Osteocyte (in vitro differentiated cells): ENCODE data around the genes SLC1A2 and TRAF6.

- PRO-cap, result no peak
Observed at GRCh38 chr11:35178671-35178882, 39.6 kb downstream of the CD44 start.

- PRO-cap, result no peak
Observed at GRCh38 chr11:35221389-35221854, 82.5 kb downstream of the CD44 start.

- PRO-cap, result bidirectional peak, plus-strand start at chr11:35260903, minus-strand start at chr11:35260667
Observed at GRCh38 chr11:35260306-35261124, 121.5 kb downstream of the CD44 start.

DNA sequence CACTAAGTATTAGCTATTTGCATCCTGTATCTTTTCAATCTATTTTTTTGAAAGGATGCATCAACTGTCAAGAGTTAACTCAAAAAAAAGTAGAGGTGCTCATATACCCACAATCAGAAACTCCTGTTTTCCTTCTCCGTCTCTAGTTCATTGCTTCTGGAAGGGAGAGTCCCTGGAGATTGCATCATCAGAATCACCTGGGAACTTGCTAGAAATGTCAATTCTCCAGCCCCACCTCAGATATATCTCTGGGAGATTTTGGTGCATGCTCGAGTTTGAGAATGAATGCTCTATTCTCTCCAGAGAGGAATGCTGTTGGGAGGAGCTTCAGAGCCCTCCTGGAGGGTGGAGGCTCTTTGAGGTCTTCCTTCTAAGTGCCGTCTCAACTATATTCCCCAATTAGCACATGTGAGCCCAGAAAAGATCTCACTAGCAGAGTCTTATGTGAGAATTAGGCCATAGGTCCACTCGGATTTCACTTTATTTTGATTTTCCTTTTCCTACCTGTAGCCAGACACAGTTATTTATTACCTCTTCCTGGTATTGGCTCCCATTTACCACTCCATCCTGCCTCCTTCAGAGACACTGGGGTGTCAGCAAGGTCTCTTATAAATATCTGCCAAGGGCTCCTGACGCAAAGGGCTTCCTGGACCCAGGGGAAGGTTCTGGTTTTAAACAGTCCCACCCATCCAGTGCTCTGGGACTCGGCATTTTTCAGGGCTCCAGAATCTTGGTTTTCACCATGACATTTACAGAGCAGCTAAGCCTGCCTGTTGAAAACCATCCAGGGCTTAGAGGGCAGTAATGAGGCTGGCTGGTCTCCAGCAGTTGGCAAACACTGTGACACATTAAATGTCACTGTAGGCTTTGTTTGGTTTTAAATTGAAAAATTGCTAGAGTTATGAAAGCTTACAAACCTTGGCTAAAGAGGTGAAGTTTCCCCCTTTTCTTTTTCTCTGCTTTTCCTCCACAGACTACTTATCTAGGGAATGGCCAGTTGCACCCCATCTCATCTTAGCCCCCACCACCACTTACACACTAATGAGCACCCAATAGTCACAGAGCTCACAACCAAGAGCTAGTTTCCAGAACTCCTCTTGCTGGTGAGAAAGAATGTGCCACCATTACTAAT, 136.2 kb downstream of the CD44 start:
- PRO-cap, result no peak

GRCh38 chr11:35418834-35419876, at the start of gene SLC1A2:
TSS of gene SLC1A2 (minus strand) at chr11:35419558.
- PRO-cap, result no peak

GRCh38 chr11:35523148-35523775, 2.2 kb downstream of the PAMR1 start:
- PRO-cap, result no peak

- PRO-cap, result unidirectional peak, minus-strand start at chr11:35620438
Observed at GRCh38 chr11:35620001-35620688, 1.9 kb downstream of the FJX1 start.

- PRO-cap, result no peak
Observed at GRCh38 chr11:35919526-35919693, 24.5 kb upstream of the LDLRAD3 start.

DNA sequence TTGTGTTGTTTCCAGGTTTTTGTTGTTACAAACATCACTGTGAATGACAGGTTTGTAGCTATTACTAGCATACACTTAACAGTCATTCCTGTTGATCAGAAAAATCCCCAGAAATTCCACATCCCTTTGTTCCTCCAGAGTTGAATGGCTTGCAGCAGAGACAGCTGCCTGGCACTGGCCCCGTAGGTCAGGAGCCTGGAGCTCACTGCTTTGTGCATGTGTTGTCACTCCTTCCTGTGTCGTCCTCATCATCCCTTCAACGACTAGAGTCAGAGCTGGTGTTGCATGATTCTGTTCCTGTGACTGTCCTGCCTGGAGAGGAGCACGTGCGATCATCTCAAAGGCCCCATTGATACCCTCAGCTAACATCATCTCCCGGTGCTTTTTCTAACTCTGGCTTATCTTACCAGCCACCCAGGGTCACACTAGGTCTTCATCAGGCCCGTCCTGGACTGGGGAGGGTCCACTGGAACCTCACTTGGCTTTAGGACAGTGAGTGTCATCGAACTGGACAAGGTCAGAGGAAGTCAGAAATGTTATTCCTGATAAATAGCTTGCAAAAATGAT, 58.4 kb downstream of the LDLRAD3 start:
- PRO-cap, result no peak

DNA sequence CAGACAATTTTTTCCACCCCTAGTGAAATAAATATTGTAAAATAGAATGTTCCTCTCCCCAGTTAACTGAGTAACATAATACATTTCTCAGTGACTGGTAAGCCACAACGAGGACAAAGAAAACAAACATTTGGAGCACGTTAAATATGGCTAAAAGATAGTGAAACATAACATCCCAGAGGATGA, 147.7 kb downstream of the LDLRAD3 start:
- PRO-cap, result no peak

DNA sequence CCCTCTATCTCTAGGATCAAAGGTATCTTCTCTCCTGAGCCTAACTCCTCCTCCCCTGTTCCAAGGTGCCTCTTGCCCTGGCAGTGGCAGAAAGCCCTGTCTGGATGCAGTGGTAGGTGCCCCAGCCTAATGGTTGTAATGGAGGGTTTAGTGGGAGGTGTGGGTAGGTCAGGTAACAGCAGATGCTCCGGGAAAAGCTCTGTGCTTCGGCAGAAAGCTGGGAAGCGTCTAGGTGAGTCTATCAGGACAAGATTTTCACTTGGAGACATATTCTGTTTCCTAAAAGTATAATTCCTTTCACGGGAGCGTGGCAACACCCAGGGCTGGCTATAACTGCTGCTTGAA, 49.5 kb downstream of the PRR5L start:
- PRO-cap, result no peak

DNA sequence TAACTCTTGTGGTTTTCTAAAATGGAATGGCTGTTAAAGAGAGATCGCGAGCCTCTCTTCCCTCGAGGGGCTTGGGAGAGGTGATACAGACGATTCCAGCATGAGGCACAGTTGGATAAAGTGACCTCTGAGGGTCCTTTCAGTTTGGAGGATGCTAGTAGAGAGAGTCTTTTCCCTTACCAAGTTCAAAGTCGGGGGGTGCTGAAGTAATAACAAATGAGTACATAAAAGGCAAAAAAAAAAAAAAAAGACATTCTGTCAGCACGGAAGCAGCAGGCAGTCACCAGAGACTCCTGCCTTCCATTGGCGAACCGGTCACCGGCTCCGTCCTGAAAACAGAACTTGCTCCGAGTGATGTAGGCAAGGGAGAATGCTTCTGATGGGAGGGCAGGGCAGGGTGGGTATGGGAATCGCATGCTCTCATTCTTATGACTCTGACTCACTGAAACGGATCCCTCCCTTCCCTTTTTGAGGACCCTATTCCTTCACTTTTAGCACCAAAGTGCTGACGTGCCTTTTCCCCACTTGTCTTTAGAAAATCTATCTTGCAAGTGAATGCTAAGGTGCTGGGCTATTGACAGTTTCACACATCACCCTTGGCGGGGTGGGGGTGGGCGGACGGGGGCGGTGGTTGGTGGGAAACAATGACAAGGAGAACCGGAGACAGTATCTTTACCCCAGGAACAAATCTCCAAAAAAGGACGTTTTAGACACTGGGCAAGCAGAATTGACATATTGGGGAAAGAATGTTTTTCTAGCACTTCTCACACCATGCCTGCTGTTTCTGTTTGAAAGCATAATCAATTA, 65.9 kb downstream of the PRR5L start:
- PRO-cap, result bidirectional peak, plus-strand start at position 423 of the sequence, minus-strand start at position 353 of the sequence

GRCh38 chr11:36510202-36511006, at the start of gene TRAF6:
TSS of gene TRAF6 (minus strand) at chr11:36510272.
- PRO-cap, result bidirectional peak, plus-strand start at chr11:36510370, minus-strand start at chr11:36510269

DNA sequence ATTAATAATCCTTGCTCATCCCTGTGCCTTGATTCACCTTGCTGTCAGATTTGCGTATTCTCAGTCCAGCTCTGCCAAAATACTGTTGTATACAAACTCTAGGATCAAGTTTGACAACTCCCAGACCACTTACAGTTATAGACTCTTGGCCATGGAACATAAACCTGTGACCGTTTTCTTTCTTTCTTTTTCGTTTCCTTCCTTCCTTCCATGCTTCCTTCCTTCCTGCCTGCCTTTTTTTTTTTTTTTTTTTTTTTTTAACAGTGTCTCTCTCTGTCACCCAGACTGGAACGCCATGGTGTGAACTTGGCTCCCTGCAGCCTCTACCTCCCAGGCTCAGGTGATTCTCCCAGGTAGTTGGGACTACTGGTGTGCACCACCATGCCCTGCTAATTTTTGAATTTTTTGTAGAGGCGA, 2391.0 kb upstream of the RAG2 start:
- PRO-cap, result no peak

DNA sequence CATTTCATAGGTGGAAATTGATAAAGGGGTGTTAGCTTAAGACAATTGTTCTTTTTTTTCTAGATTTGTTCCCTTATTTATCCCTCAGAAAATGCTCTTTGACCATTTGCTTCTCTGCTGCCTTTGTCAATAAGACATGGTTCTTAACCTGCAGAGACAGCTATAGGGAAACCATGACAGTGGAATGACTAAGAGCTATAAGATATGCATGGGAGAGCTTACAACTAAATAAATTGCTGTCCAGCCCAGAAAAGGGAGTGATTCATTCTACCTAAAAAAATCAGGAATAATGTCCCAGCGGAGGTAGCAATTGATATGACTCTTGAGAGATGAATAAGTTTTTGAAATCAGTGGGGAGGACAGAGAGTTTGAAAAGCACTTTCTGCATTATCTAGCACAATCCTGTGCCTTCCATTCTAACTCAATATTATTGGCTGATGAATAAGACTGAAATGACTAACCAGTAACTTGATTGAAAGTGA, 680.6 kb upstream of the API5 start:
- PRO-cap, result no peak

GRCh38 chr11:43359114-43360112, 693 bp downstream of the TTC17 start:
- PRO-cap, result bidirectional peak, plus-strand start at chr11:43359258, minus-strand start at chr11:43359361; unidirectional peak, minus-strand start at chr11:43359599

DNA sequence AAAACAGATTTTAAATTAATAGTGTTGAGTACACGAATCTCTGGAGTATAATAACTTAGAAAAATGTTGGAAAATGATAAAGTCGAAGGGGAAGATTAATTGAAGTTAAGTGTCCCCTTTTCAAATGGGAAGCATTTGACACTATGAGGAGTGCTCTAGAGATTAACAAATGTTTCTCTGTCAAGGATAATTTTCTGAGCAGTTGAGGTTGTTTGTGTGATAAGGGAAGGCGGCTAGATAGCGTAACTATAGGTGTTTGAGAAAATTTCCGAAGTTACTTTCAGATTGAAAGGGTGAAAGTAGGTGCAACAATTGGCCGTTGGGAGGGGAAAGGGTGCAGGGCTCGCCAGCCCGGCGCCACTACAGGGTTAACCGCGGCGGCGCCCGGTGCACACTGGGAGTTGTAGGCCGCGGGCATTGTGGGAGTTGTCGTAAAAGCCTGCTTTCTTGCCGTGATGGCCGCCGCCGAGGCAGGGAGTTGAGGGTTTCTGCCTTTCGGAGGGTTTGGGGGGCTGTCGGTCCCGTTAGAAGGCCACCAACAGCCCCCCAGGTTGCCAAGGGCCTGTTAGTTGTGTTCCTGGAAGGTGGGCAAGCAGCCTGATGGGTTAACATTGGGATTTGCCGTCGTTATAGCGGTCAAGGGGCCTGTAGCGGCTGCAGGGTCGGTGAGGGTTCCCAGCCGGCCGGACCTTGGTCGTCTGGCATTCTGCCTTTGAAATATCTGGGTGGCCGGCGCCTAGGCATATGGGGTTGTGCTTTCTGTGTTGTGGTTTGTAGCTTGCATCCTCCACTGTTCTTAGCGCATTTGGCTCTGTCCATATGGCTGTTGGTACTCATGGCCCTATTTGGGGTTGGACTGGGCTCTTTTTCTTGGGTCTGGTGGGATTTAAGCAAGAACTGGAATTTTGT, 36.5 kb upstream of the HSD17B12 start:
- PRO-cap, result bidirectional peak, plus-strand start at position 444 of the sequence, minus-strand start at position 364 of the sequence

- PRO-cap, result bidirectional peak, plus-strand start at chr11:43681283, minus-strand start at chr11:43681345
Observed at GRCh38 chr11:43681231-43681468, 612 bp downstream of the HSD17B12 start.

DNA sequence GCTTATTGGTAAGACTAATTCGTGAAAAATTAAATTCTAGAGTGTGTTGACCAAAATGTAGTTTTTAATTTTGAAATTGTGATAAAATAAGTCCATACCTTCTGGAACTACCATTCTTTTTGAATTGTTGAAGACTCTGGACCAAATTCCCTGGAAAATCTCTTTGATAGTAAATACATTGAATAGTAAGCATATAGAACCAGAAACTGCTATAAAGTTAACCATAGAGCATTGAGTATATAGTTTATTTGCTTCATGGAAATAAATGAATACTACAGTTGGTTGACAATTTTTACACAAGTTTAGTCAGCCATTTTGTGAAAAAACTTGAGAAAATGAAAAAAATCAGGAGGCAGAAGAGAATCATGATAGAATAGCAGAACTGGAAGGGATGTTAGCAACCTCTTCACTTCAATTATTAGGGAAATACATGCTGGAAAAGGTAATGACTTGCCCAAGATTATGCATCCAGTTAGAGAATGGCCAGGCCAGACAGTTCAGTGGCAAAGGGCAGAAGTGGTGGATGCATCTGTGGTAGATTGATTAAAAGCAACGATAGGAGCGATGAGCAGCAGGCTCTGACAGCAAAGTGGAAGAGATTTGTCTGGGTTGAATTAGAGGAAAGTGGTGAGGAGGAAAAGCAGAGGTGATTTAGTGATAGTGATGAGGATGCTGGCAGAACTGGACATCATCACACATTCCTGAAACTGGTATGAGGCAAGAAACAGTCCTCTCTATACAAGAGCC, 12.3 kb downstream of the HSD17B12 start:
- PRO-cap, result no peak

DNA sequence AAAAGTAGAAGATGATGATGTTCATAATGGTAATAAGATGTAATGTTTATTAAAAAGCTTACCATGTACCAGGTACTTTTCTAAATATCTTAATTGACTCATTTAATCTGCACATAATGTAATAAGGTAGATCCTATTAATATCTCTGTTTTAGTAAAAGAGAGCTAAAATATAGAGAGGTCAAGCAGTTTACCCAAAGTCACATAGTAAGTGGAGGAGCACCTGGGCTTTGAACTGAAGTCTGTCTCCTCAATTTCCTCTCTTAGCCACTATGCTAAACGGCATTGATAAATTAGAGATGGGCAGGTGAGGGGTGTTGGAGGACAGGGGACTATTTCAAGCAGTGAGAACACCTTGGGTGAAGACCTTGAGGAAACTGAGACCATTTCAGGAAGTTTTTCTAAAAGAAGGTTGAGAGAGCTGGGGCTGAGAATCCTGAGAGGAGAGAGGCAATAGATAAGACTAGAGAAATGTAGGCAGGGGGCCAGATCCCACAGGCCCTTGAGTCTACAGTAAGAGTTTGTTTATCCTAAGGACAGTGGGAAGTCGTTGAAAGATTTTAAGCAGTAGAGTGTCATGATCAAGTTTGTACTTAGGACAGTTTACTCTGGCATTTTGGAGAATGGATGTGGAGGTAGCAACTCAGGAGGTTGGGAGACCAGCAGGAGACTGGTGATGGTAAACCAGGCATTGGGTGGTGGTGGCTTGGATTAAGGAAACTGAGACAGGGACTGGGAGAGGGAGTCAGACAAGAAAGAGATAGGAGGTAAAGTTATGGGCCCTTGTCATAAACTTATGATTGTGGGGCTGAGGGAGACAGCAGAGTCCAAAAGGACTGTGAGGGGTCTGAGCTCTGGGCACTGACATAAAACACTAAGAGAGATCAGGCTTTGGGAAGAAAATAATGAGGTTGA, 17.1 kb downstream of the HSD17B12 start:
- PRO-cap, result no peak